GM23338 (cell line): Measurements from ENCODE around the gene POLG2.

GRCh38 chr17:64118063-64119110 is 11.6 kb downstream of the ERN1 start:
- PRO-cap, result no peak
- RAMPAGE, long total RNA, result no peak

DNA sequence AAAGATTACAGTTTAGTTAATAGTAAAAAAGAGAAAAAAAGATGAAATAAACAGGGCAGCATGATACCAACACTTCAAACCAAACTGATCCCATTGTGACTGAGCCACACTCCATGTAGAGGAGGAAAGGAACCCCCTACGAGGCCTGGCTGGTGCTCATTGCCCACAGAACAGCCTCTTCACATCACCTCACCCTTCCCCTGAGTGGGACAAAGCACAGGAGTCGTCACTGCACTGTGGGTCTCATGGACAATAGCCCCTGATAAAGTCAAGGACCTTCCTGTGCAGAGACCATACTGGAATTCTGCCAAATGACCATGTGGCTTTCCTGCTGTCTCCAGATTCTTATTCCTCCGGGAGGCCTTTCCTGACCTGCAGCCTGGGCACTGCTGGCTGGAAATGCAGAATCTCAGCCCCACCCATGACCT is 60.4 kb upstream of the ERN1 start:
- PRO-cap, result no peak
- RAMPAGE, long total RNA, result no peak

DNA sequence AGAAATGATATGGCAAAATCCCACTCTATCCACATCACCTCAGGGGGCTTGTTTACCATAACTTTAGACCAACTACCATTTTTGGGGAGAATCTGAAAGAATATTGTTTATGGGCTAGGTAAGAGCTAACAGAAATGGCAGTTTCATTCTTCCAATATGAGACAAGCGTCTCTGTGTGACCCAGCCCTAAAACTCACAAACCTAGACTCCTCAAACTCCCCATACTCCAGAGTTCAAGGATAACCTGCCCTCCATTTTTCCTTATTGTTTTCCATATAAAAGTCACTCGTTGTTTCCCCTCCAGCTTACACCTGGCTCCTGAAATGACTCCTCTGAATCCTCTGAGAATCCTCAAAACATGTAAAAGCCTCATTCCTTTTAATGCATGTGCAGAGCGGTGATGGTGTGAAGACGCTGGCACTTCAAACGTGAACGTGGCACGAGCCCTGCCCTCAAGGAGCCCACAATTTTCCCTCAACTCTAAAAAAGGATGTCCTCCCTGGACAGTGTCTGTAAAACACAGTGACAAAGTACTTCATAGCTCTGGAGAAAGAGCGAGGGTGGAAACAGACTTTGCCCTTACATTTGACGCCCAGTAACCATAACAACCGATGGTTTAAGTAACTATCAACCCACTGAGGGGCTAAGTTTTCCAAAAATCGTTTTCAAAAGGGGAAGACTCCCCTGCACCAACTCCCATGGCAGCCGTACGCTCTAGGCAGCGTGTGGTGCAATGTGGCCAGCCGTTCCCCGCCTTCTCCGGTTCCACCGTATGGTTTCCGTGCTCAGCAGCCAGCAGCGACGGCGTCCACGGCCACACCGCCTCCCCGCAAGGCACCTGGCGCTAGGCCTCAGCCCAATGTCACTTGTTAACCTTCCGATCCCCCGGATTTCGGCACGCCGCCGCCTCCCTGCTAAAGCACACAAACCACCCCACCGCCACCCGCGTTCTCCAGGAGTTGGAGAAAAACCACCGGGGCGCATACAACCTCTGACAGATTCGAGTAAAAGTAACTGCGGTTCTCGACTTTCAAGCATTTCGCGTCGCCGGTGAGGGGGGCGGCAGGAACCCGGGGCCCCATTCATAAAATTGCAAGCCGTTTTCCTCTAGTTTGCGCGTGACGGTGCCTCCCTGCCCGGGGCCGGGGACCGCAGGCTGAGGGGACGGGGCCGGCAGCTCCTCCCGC is 929 bp downstream of the TEX2 start:
- PRO-cap, result no peak
- RAMPAGE, long total RNA, result no peak

- PRO-cap, result no peak
- RAMPAGE, long total RNA, result no peak
These were observed 63.5 kb upstream of the TEX2 start for GRCh38 chr17:64326479-64327067.

DNA sequence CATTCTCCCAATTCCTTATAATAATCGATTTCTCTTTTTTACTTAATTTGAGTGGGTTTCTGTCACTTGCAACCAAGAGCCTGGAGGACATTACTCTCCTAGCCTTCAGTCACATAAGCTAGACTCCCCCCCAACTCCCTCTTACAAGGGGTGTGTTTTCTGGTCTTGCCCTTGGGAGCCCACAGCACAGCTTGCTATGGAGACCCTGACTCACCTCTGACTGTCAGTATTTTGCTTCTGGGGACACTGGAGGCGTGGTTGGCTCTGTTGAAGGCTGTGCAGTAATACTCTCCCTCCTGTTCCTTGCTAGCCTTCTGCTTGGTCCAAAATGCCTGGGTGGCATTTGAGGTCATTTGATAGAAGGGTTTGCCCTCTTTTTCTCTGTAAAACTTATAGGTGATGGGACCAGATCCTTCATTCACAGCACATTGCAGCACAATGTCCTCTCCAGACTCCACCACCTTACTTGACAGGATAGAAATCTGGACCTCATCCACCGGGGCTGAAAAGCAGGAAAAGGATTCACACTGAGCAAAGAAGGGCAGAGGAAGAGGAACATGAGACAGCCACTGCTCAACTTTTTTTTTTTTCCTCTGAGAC is 34.7 kb downstream of the PECAM1 start:
- PRO-cap, result no peak
- RAMPAGE, long total RNA, result no peak

DNA sequence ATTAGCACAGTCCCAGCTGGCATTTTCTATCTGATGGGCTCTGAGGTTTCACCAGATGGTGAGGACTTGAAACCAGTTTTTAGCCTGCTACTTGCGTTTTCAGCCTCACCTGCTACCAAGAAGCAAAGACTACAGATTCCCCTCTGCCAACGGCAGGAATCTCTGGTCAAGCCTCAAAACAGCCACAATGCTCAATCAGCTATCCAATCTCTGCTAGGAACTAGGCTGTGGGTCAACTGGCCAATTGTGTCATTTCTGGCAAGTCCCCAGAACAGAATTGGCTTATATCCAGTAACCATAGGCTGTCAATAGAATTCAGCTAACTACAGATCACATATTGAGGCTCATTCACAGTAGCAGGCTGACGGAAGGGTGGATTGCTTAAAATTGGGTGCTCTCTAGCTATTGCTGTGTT is 11.7 kb downstream of the PECAM1 start:
- PRO-cap, result no peak
- RAMPAGE, long total RNA, result no peak

- PRO-cap, result no peak
- RAMPAGE, long total RNA, result no peak
These were observed 2.6 kb downstream of the PECAM1 start for GRCh38 chr17:64387888-64388554.

DNA sequence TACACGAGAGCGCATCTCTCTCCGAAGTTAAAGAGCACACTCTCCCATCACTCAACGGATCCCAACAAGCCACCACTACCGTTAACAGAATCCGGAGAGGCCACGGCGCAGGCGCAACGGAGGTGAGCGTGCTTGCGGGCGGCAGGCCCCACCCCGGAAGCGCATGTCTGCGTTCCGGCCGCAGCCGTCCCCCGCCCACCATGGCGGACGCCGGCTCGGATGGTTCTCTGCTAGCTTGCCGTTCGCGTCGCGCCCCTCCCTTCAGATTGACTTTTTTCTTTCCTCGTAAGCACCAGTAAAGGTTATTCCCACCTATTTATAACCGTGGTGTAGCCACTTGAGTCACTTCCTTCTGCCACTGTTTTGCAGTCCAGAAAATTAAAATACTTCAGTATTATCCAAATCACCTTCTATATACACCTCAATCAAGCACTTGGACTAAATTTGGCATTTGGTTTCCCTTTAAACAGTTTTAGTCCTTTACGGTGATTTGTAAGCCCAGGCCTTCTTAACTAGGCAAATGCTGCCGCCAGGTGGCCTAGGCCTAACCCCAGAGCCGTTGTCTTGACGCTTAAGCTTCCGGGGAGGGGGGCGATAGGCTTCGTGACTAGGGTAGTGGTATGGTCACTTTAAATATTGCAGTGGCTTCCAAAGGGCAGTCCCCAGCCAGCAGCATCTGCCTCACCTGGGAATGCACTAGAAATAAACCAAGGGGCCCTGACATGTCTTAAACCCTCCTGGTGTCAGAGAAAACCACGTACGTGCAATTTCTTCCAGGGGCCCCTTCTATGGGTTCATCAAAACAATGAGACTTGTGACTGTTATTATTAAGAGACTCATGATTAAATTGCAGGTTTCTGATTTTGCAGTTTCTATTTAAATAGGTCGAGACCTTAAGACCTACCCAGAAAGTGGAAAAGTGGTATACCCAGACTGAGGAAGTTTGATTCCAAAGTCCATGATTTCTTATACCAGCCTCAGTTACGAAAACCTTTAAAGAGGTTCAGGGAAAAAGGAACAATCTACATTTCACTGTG is at the start of gene POLG2:
Gene POLG2 (minus strand): TSS at position 101 of the 1,037 bp plus-strand sequence.
- PRO-cap, result bidirectional peak, plus-strand start at position 183 of the sequence, minus-strand start at position 265 of the sequence; bidirectional peak, plus-strand start at position 627 of the sequence, minus-strand start at position 439 of the sequence
- RAMPAGE, long total RNA, result start-site peak on the minus strand centred at position 101 of the sequence, 13 bp wide, 128 and 24 reads in 2 replicates

- PRO-cap, result no peak
- RAMPAGE, long total RNA, result no peak
These were observed 6.5 kb downstream of the CEP95 start for GRCh38 chr17:64513135-64513764.

DNA sequence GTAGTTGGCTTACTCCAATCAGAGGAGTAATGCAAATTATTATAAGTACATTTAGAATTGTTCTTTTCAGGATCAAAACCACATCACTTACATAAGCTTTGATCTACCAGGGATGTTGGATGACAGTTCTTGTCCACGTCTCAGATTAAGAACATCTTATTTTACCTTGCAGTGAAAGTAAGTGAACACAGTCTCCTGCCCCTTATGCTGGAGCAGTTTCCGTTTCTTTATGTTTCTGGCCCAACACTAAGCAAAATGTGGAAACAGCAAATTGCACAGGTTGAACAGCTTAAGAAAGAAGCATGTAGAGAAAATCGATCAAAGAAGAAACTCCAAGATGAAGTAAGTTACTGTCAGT is 25.9 kb downstream of the CEP95 start:
- PRO-cap, result no peak
- RAMPAGE, long total RNA, result no peak

- PRO-cap, result no peak
- RAMPAGE, long total RNA, result no peak
These were observed 50.3 kb downstream of the SMURF2 start for GRCh38 chr17:64611717-64612203.

- PRO-cap, result bidirectional peak, plus-strand start at chr17:64918928, minus-strand start at chr17:64918952; bidirectional peak, plus-strand start at chr17:64919211, minus-strand start at chr17:64919156
- RAMPAGE, long total RNA, result no peak
These were observed 610 bp downstream of the LRRC37A3 start for GRCh38 chr17:64918430-64919305.

DNA sequence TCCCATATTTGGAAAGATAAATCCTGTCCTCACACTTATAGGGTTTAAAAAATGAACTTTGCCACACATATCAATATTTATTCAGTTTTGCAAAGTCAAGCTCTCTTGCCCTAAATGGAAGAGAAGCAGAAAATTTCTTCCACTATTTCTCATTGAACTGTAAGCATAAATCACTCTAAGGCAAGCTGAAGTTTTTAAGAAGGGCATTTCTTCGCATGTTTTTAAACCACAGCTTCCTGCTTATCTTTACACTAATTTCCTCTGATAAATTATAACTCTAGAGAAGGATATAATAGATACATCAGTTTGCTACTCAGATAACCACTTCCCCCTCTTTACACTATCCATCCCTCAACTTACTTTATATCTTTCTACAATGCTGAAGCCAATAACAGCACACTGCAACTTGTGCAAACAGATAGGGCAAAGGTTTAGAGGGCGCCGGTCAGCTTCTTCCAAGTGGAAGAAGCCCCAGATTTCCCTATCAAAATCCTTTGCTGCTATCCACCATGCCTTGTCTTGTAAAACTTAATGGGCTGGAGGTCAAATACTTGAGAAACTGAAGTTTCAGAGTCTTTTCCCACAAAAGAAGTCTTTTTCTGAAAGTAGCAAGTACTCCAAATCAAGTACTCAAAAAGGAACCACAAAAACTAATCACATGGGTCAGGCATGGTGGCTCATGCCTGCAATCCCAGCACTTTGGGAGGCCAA is 49.8 kb upstream of the LRRC37A3 start:
- PRO-cap, result no peak
- RAMPAGE, long total RNA, result no peak

DNA sequence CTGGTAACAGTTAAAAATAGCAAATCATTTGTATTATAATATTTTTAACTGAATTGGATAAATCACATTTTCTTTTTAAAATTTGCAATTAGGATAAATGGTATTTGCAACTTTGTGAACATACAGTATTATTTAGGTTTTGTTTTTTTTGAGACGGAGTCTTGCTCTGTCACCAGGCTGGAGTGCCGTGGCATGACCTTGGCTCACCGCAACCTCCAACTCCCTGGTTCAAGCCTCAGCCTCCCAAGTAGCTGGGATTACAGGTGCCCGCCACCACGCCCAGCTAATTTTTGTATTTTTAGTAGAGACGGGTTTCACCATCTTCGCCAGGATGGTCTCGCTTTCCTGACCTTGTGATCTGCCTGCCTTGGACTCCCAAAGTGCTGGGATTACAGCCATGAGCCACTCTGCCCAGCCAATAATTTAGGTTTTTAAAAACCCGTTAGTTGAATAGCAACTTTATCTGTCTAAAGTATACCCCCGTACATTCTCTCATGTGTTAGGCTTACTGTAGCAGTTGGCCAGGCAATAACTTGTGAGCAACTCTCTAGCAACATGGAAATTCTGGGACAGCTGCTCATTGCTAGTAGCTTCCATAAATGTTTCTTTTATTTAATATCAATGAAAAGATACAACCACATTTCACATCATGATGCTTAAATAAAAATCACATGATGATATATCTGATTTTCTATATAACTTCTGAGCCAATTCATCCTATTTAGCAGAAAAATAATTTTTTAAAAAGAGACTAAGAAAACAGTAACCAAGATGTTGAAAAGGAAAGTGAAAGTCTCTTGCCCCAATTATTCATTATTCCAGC is 16.0 kb downstream of the GNA13 start:
- PRO-cap, result no peak
- RAMPAGE, long total RNA, result no peak

DNA sequence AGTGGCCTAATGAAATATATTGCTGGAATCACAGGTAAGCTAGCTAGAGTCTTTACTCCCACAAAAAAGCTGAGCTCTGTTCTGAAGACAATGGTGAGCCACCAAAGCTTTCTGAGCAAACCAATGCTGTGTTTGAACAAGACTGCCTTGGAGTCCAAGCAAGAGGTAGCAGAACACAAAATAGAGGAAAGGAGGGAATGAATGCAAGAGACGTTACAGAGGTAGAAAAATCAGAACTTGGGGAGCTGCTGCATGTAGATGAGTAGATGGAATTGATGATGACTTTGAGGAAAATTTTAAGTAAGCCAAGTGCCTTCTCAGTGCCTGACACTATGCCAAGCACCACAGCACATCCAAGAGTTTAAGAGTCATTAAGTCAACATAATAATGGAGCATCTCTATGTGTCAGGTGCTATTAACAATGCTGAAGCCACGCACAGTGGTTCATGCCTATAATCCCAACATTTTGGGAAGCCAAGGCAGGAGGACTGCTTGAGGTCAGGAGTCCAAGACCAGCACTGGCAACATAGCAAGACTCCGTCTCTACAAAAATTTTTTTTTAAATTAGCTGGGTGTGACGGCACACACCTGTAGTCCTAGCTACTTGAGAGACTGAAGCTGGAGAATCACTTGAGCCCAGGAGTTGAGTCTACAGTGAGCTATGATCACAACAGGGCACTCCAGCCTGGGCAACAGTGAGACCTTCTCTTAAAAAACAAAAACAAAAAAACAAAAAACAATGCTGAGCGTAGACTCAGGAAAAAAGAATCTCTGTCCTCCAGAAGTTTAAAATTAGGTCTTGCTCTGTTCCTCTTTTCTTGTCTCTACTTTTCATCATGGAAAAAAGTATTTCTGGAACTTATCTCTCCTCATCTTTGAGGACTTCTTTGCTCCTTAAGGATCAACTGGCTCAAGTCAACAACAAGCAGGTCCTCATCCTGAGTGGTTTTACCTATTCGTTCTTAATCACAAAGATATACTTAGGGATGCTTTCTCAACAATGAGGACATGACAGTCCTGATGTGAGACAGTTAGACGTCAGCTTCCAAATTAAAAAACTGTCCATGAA is 6.2 kb downstream of the GNA13 start:
- PRO-cap, result no peak
- RAMPAGE, long total RNA, result no peak

- PRO-cap, result no peak
- RAMPAGE, long total RNA, result no peak
These were observed 186.6 kb downstream of the AXIN2 start for GRCh38 chr17:65374828-65375297.

- PRO-cap, result no peak
- RAMPAGE, long total RNA, result no peak
These were observed 7.9 kb downstream of the AXIN2 start for GRCh38 chr17:65553610-65553824.

GRCh38 chr17:65564678-65565398 is 3.4 kb upstream of the AXIN2 start:
- PRO-cap, result no peak
- RAMPAGE, long total RNA, result no peak

DNA sequence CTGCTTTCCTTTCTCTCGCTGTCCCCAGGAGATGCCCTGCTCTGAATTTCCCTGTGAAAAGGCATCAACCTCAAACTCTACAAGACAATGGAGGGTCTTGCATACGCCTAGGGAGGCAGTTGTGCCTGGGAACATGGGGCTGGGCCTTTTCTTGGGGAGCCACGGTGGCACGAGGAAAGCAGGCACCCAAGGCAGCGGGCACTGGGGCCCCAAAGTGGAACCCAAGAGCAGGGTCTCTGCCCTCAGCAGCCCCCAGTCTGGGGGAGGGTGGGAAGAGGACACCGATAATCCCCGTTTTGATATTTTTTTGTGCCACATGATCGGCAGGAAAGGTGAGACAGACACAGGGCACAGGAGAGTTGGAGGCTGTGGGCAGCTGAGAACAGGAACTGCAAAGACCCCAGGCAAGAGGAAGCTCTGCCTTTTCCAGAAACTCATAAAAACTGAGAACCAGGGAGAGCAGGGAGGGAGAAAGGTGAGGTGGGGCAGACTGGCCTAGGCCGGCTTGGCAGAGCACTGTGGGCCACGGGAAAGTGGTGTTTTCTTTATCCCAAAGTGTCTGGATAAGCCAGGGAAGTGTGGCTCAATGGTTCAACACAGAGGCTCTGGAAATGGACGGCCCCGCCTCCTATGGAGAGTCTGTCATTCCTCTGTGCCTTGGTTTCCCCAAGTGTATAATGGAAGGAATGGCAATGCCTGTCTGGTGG is 11.7 kb upstream of the AXIN2 start:
- PRO-cap, result bidirectional peak, plus-strand start at position 167 of the sequence, minus-strand start outside the sequence; bidirectional peak, plus-strand start at position 346 of the sequence, minus-strand start at position 399 of the sequence
- RAMPAGE, long total RNA, result no peak

- PRO-cap, result no peak
- RAMPAGE, long total RNA, result no peak
These were observed 4.5 kb downstream of the CEP112 start for GRCh38 chr17:66187162-66188031.